ENCODE results near the gene TMEM260.

DNA sequence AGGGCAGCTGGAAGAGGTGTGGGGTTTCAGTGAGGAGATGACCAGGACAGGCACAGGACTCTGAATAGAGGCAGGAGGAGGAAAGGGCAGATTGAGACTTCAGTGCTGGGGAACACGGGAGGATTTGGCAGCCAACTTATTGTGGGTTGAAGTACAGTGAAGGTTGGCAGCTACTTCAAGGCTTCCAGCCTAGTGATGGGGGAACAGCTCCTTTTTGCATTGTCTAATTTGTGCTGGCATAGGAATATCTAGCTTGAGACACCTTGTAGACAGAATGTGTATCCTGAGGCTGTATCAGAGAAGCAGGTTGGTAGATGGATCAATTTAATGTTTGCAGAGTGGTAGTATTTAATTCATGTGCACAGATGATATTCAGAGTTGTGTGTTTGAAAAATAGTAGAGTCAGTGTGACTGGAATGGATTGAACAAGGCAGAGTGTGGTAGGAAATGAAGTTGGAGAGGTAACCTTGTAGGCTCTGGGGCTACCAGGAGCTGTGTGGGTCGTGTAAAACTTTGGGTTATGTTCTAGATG, 81.4 kb downstream of the SAMD4A start:
- RRBS = no CpG with 5 or more reads among the region's 2 CpGs

- RRBS = no CpG with 5 or more reads among the region's 14 CpGs
Measured at GRCh38 chr14:54727483-54728573, 160.9 kb downstream of the SAMD4A start.

DNA sequence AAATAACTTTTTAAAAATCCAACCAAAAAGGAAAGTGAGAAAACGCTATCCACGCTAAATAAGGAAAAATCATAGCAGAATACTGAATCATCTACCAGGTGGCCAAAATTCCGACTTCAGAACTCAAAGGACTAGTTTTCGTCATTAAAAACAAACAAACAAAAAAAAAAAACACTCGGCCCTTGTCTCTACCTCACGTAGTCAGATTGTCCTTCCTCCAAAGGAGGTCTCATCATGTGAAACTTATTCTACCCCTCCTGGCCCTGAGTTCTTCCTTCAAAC, 130.0 kb downstream of the GCH1 start:
- RRBS = no CpG with 5 or more reads among the region's 6 CpGs

DNA sequence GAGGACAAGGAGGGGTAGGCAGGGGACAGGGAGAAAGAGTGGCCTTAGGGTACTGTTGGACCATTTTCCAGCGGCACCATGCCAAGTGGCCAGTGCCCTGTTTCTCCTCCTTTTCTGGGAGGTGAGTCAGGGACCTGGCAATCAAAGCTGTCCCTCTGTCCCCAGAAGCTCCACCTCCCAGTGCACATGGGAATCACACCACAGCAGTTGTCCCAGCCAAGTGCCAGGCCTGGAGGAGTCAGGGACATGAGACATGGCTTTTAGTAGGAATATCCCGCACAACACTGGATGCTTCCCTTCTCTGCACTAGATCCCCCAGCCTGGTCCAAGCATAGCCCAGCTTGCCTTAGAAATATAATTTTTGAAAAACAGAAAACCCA, 117.9 kb downstream of the GCH1 start:
- RRBS = no CpG with 5 or more reads among the region's 2 CpGs

DNA sequence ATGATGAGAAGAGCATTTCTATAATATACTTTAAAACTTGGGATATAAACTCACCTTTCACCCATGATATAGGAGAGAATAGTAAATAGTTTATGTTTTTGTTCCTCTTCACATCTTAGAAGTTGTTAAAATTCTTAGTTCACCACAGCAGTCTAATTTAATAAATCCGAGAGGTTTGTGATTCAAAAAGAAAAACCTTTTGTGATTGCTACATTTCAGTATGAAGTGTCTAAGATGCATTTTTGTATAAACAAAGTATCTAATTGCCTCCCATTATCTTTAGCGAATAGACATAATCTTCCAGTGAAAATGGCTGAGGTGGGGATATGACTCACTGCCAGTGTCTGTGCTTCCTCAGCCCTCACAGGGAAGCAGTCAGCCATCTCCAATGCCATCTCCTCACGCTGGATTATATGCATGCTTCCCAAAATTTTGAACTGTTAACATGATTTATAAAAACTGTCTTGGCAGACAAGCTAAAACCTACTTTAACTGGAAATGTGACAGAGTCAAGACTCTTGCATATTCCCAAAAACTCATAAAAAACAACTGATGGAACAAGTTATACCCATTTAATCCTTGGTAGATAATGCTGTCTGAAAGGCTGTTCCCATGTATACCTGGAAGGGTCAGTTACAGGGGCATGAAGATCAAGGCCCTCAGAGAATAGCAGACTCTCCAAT, 7.6 kb downstream of the GCH1 start:
- RRBS = no CpG with 5 or more reads among the region's 3 CpGs

GRCh38 chr14:55116151-55117080, 12.6 kb upstream of the LGALS3 start:
- RRBS = no CpG with 5 or more reads among the region's 13 CpGs

DNA sequence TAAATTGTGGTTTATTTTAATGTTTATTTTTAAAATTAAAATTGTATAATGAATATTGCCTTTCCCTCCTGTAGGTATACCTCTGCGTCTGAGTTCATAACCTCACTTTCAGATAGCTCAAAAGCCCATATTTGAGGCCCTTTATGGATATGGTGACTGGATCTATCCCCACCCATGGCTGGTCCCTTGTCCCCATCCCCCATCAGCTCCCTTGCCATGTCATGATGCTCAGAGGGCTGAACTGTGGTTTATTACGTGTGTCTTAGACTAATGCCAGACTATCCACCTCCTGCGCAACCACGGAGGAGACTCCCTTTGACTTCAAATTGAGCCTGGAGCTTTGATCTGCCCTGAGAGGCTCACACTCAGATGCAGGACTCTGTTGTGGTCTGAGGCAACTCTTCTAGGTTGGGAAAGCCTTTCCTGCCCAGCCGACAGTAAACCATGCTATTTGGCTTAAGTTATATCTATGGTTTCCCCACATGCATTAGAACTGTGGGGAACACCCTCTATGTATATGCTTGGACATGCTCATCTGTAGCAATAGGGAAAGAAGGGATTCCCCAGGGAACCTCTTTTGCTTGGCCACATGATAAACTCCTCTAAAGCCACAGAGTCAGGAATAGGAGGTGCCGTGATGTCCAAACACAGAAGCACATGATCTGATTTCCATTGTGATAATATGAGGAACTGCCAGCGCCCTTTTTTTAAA, 11.3 kb upstream of the LGALS3 start:
- RRBS = no CpG with 5 or more reads among the region's 7 CpGs

DNA sequence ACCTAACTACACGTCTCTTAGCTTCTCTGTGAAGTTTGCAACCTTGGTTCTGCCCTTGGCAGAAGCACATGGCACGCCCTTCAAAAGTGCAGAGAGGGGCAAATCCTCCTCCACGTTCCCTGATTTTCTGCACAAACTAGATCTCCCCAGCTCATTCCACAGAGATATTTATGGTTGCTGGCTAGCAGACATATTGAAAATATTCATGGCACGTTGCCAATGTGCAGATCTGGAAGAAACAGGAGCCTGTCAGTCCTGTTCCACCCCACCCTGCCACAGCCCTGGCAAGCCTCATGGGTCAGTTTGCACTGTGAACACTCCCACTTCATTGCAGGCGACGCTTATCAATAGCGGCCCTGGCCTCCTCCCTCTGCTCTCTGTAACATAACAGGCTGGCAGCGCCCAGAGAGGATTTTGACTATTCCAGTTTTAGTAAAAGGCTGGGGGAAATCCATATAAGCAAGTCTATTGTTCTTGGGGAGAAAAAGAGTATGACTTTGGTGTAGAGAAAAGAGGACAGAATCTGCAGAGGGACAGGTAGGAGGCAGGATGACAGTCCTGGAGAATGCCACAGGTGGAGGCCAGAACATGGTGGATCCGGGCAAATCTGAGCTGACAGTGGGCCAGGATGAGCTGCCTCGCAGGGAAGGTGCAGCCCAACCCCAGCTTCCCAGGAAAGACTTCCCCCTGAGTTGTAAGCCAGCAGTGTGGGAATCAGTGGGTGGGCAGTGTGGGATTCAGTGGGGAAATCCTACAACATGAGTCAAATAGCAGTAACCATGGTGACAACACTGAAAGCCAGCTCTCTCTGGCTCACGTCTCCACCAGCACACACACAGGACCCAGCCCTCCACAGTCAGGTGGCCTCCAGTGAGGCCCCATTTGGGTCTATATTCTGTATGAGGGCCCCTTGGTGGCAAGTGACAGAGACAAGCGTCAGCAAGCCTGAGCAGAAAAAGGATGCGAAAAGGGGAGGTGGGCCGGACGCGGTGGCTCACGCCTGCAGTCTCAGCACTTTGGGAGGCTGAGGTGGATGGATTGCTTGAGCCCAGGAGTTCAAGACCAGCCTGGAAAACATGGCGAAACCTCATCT, 6.2 kb upstream of the LGALS3 start:
- RRBS = no CpG with 5 or more reads among the region's 18 CpGs

DNA sequence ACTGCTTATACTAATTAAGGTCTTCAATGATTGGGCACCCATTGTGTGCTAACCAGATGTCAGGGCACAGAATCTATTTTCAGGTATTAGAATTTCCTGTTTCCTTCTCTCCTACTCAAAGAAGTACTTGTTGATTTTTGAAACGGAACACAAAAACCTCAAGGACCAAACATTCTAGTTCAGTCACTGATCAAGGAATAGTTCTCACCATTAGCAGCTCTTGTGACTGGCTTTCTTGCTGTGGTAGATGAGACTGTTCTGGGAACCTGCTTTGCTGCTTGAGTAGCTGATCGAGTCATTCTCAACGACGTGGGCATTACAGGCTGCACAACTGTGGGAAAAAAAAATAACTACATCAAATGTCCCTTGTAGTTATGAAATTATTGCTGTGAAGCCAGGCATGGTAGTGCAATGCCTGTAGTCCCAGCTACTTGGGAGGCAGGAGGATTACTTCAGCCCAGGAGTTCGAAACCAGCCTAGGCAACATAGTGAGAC, 10.9 kb downstream of the DLGAP5 start:
- RRBS = no CpG with 5 or more reads among the region's 5 CpGs

DNA sequence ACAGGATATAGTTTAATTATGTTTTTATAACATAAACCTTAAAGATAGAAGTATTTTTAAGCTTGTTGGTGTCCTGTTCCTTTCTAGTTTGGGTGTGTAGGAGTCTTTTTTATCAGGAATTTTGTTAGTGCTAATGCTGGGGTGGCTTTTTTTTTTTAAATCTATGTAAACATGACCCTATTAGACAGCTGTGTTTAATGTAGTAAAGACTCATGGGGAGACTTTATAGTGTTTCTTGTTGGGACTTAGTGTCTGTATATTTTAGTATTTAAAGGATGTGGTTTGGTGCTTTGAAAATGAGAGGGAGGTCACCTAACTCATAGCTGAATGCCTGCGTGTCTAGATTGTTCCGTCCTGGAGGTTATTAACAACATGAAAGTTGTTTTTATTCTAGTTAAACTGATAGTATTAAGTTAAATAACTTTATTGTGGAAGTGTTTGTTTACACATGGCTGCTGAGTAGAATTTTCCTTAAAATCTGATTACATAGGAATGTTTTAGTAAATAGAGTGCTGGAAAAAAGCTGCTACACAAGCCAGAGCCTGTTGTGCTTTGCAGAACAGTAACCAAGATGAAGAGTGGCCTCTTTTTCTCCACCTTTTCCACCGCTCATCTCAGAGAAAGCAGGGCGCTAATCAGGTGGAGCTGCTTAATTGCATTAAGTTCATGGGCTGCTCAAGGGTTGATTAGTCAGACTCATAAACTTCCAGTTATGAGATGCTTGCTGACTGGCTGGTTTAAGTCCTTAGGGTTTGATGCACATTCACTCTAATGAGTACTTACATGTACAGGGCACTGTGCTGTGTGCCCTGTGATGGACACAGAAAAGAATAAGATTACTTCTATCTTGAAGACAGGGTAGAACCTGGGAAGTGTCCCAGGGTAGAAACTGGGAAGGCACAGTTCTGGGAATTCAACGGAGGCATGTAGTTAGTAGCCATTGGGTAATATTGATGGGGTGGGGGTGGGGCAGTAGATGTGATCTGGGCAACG, 62.7 kb downstream of the FBXO34 start:
- RRBS = no CpG with 5 or more reads among the region's 6 CpGs

DNA sequence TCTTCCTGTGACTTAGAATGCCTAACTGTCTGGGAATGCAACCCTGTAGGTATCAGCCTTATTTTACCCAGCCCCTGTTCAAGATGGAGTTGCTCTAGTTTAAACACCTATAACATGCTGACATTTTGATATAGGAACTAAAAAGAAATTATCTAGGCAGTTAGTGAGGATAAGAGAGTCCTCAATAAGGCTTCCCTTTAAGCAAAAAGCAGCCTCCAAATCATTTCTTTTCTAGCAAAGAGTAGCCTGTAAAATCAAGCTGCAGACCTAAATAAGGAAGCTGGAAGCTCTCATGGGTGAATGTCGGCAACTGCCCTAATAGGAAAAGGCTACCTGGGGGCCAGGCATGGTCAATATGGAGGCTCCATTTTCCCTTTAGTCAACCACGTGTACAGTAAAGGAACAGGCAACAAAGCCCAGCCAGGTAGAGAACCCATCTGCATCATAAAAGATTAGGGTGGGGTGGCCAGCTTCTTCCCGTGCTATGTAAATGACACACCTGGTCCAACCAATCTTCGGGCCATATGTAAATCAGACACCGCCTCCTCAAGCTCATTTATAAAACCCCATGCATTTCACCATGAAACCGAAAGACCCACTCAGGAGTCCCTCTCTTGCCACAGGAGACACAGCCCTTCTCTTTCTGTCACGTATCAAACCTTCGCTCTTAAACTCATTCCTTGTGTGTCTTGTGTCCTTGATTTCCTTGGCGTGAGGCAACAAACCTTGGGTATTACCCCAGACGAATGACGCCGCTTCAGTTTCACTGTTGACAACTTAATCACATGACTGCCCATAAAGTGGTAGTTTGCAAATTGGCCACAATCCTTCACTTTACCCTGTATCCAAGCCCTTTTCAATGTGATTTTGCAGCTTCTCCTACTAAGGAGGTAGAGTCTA, 59.7 kb upstream of the TBPL2 start:
- RRBS = no CpG with 5 or more reads among the region's 12 CpGs

- RRBS = no CpG with 5 or more reads among the region's 2 CpGs
Measured at GRCh38 chr14:56173428-56173687, 55.1 kb downstream of the PELI2 start.

GRCh38 chr14:56216971-56217410, 98.8 kb downstream of the PELI2 start:
- RRBS = no CpG with 5 or more reads among the region's 3 CpGs

DNA sequence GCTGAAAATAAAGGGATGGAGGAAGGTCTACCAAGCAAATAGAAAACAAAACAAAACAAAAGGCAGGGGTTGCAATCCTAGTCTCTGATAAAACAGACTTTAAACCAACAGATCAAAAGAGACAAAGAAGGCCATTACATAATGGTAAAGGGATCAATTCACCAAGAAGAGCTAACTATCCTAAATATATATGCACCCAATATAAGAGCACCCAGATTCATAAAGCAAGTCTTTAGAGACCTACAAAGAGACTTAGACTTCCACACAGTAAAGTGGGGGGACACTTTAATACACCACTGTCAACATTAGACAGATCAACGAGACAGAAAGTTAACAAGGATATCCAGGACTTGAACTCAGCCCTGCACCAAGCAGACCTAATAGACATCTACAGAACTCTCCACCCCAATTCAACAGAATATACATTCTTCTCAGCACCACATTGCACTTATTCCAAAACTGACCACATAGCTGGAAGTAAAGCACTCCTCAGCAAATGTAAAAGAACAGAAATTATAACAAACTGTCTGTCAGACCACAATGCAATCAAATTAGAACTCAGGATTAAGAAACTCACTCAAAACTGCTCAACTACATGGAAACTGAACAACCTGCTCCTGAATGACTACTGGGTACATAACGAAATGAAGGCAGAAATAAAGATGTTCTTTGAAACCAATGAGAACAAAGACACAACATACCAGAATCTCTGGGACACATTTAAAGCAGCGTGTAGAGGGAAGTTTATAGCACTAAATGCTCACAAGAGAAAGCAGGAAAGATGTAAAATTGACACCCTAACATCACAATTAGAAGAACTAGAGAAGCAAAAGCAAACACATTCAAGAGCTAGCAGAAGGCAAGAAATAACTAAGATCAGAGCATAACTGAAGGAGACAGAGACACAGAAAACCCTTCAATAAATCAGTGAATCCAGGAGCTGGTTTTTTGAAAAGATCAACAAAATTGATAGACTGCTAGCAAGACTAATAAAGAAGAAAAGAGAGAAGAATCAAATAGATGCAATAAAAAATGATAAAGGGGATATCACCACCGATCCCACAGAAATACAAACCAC, 113.0 kb downstream of the PELI2 start:
- RRBS = no CpG with 5 or more reads among the region's 4 CpGs

DNA sequence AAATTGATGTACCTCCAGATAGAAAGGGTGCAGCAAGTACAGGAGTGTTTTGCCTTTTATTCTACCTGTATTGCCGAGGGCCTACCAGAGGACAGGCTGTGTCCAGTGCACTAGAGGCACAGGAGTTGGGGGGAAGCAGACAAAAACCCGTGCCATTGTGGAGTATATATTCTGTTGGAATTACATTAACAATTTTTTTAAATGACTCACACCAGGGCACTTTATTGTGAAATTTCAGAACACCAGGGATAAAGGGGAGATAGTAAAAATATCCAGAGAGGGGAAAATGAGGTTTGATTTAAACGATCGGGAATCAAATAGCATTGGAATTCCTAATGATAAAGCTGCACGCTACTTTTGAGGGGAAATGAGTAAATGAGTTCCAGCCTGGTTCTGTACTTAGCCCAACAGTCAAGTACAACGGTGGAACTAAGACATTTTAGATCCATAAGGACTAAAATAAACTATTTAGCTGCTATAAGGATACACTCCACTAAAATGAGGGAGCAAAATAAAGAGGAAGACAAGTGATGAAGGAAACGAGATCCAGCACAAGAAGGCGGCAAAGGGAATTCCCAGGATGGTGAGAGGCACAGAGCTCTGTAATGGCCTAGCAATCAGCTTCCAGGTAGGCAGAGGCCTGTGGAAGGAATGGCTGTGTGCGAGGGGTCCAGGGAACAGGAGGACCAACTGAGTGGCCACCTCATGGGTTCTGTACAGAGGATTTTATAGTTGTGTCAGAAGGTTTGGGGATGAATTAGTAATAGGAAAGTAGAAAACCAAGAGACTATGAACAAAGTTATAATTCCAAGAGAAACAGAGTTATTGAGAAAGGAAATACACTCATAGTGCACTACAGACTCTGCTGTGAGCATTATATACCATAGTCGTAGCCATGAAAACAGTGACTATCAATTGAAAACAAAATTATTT, 123.5 kb downstream of the PELI2 start:
- RRBS = no CpG with 5 or more reads among the region's 10 CpGs

DNA sequence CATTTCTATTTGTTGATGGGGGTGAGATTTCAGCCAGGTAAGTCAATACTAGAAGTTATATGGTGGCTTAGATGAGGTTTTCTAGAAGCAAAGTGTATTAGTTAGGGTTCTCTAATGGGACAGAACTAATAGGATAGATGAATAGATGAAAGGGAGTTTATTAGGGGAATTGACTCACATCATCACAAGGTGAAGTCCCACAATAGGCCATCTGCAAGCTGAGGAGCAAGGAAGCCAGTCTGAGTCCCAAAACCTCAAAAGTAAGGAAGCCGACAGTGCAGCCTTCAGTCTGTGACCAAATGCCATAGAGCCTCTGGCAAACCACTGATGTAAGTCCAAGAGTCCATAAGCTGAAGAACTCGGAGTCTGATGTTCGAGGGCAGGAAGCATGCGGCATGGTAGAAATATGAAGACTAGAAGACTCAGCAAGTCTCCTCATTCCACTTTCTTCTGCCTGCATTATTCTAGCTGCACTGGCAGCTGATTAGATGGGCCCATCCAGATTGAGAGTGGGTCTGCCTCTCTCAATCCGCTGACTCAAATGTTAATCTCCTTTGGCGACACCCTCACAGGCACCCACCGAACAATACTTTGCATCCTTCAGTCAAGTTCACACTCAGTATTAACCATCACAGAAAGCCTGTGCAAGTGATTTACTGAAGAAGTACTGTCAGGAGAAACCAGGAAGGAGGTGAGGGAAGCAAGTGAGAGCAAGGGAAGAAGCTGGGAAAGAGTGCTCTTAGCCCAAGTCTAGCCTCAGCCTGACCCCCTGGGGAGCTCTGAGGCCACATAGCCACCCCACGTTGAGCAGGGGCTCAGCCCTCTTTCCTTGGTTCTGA, 132.2 kb downstream of the PELI2 start:
- RRBS = no CpG with 5 or more reads among the region's 8 CpGs

DNA sequence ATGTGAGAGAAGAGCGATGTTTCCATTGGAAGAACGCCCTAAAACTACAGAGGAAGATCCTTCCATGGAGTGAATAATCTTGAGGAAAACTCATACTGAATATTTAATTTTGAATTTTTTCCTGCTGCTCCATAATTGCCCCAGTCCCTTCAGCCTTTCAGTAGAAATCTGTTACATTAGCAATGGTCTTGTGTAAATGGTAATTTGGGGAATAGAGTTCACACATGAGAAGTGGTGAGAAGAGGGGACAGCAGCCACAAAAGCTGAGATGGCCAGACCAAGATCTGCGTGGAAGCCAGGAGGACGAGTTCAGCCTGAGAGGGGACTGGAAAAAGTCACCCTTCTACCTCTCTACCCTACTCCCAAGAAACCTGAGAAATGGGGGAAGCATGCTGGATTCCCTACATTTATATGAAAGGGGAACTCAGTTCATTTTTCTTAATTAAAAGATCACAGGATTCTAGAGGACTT, 113.6 kb upstream of the TMEM260 start:
- RRBS = no CpG with 5 or more reads among the region's 4 CpGs

- RRBS = 3% methylated on average over 21 of the region's 69 CpGs
Measured at GRCh38 chr14:56579085-56580404, at the start of gene TMEM260. Gene TMEM260, plus strand, starts transcription at chr14:56579798.

- RRBS = no CpG with 5 or more reads among the region's 1 CpG
Measured at GRCh38 chr14:57362146-57362982, 28.0 kb upstream of the NAA30 start.

DNA sequence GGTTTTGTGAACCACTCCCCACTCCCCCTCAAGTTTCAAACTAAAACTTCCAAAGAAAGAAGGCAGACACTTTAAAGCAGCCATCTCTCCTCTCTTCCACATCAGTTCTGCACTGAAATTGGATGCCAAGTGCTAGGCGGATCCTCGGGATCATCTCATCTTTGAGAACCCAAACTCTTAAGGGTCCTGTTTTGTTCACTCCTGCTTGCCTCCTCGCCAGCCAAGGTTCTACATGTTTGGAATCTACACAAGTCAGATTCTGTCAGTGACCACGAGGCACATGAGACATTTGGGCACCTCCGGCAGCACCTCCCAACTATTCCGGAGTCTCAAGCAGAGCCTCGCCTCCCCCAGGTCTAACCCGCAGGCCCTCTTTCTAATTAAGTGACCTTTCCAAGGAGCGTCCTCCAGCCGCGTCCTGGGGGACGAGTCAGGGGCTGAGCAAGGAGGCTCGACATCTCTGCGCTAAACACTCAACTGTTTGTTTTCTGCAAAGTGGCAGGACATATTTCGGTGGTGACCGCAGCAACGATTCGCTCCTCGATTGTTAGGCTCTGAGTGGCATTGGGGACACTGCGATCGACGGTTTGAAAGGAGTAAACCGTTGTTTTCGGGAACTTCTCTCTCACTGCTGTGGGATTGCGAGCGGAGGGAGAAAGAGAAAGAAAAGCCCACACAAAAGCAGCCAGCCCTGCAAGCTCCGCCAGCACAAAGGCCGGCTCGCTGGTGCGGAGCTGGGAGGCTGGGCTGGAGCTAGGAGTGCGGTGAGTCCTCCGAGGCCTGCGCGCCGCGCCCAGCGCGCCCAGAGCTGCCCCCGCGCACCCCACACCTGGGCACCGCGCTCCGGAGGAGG, 724 bp downstream of the ARMH4 start:
- RRBS = 6% methylated on average over 1 of the region's 43 CpGs

All from AG04449 (cell line).